Occipital lobe (tissue), 2 donors: ENCODE data around the genes PRSS58, PRSS2, TRPV6, OR2A25 and OR2A14.

GRCh38 chr7:142257790-142258445, at the start of gene PRSS58:
Gene PRSS58 (minus strand): TSS chr7:142258058.
- RAMPAGE, long total RNA: no peak

DNA sequence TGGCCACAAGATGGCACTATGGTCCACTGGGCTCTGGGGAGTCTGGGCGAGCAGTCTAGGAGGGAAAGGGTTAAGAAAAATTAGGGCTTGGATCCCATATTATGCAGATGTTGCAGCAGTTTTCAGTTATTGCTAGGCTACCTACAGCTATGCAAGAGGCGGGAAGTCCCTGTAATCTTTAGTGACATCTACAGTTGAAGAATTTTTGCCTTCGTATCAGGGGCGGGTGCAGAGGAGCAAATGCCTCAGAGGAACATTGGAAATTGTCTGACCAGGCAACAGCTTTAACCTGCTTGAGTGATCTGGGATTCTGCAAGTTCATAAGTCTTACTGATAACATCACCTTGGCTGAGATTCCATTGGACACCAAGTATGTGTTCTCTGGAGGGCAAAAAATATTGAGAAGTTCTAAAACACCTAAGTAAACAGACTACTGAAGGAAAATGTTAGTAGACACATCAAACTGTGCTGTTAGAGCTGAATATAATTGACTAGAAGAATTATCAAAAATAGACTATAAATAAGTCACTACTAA, 238.9 kb upstream of the PRSS58 start:
- RAMPAGE, long total RNA: no peak

GRCh38 chr7:142535202-142535918, 213.9 kb upstream of the PRSS1 start:
- RAMPAGE, long total RNA: no peak

DNA sequence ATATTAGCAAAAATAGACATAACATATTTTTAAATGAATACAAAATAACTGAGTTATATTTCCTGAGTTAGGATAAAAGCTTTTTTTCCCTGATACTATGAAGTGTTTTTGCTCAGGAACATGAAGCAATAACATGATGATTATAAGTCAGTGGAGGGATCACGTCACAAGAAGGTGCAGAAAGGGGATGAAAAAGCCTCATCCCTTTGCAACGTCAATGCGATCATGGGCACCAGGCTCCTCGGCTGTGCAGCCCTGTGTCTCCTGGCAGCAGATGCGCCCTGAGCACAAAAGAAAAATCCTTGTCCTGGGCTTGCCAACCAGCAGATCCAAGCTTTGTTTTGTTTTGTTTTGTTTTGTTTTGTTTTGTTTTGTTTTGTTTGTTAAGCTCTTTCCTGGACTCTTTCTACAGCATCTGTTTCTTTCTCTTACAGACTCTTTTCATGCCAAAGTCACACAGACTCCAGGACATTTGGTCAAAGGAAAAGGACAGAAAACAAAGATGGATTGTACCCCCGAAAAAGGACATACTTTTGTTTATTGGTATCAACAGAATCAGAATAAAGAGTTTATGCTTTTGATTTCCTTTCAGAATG, 103.4 kb upstream of the PRSS1 start:
- RAMPAGE, long total RNA: no peak

GRCh38 chr7:142656390-142656965, 92.8 kb upstream of the PRSS1 start:
- RAMPAGE, long total RNA: no peak

- RAMPAGE, long total RNA: no peak
Observed at GRCh38 chr7:142770692-142771060, at the start of gene PRSS2. Gene PRSS2 (plus strand): TSS chr7:142770970.

GRCh38 chr7:142799463-142800113, 28.8 kb downstream of the PRSS2 start:
- RAMPAGE, long total RNA: no peak

DNA sequence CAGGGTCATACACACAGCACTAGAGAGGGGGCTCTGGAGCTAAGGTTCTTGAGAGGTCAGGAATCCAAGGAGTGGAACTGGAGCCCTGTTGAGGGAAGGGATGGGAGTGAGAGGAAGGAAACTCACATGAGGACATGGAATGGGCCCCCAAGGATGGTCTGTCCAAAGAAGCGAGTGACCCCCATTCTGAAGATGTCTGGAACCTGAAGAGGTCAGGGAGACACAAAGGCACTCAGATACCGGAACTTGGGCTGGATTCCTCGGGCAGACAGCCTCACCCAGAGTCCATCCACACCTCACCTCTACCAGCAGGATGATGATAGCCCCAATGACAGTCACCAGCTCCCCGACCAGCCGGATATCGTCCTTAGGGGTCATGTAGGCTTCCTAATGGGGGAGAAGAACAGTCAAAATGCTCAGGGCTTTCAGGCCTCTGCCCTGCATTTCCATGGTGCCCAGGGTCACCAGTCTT, 10.7 kb downstream of the TRPV6 start:
- RAMPAGE, long total RNA: no peak

DNA sequence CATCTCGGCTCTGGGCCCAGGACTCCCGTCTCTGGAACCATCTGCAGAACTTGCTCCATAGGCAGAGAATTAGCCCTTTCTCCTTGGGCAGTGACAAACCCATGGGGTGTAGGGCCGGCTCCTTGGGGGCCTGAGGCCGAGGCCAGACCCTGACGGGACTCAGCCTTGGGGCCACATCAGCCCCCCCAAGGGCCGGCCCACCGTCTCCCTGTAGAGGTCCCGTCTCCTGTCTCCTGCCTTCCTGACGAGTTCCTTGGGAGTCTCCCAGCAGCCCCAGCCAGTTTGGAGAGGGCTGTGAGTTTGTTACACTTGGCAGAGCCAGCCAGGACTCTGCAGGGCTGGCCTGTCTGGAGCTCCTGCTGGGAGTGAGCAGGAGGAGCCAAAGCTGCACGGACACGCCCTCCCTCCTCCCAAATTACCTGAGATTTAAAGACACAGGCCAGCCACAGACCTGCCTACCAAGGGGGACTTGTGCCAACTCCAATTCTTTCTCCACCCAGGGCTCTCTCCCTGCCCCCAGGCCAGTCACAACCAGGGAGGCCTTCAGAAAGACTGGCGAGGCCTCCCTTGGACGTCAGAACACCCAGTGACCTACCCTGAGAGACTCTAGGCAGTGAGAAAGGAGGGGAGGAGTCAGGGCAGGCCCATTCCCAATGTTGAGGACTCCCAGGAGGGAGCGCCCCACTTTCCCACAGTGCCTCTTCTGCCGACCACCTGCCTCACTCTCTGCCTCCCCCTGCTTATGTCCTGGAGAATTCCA, at the start of gene TRPV6:
TRPV6 (minus strand) TSS at position 332 of the 760 bp plus-strand sequence.
- RAMPAGE, long total RNA: no peak

DNA sequence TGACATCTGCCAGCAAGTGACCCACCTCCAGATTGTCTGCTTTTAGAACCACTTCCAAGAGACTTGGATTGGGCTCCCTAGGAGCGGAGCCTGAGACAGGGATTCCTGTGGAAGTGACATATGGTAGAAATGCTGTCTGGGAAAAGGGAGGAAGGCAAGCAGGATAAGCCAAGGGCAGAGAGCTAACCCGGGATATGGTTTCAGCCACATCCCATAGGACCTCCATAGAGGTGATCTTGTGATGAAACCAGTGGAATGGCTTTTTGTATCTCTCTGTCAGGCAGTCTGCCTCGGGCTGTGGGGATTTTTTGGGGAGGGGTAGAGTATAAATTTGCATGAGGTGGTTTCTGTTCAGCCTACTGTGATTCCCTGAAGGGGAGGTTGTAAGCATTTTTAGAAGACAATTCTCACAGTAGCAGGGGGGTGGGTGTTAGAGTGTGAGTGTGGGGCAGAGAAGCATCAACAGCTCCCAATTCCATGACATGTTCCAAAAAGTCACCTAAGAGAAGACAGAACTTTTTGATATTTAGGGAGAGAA, 11.9 kb downstream of the OR9A2 start:
- RAMPAGE, long total RNA: no peak

GRCh38 chr7:143390296-143390981, 9.3 kb downstream of the ZYX start:
- RAMPAGE, long total RNA: no peak

GRCh38 chr7:143390982-143391768, 10.0 kb downstream of the ZYX start:
- RAMPAGE, long total RNA: no peak

DNA sequence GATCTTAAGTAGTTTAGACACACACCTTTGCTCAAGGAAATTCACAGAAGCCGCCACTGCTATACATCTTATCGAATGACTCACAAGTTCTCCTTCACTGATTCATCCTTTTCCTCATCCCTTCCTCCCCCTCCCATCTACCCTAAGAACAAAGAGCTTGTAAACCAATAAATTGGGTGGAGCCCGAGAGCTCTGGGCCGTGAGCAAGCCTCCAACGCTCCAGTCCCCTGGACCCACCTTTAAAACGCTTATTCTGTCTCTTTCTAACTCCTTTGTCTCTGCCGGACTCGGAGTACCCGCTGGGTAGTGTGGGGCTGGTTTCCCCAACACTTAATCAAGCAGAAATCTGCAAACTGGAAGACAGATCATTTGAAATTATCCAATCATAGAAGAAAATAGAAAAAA, 5.3 kb upstream of the TAS2R41 start:
- RAMPAGE, long total RNA: no peak

DNA sequence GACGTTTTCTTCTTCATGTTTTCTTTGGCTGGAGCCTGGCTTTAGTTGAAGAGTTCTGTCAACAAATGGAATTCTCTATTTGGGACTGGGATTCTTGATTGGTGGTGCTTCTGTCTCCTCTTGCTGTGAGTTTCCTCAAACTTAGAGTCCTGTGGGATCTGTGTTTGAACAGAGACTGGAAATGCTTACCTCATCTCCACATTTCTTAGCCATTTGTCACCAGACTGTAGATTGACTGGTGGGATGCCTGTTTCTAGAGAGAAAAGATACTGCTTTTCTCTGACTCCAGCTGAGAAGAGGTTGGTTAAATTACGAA, 44.8 kb downstream of the TAS2R41 start:
- RAMPAGE, long total RNA: no peak

GRCh38 chr7:144004637-144005051, 4.5 kb downstream of the OR6B1 start:
- RAMPAGE, long total RNA: no peak

DNA sequence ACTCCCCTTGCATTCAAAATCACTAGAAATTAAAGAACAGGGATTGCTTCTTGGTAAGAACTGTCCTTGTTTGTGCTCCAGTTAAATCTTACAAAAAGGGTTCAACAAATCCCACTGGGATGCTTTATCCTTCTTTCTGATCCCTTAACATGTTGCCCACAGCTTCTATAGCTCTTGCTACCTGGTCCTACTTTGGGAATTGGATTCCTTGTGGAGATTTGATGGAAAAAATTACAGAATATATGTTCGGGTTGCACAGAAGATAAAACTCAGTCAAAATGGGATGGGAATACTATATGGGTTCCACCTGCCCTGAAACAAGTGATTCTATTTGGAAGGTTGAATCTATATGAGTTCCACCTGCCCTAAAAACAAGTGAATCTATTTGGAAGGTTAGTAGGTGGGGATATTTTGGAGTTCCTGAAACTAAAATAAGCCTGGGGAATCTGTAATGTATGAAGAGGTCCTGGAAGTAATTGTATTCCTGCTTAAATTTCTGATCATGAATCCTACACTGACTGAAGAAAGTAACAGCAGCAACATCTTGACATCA, at the start of gene OR2A25:
OR2A25 (plus strand) TSS at position 307 of the 553 bp plus-strand sequence.
- RAMPAGE, long total RNA: no peak

DNA sequence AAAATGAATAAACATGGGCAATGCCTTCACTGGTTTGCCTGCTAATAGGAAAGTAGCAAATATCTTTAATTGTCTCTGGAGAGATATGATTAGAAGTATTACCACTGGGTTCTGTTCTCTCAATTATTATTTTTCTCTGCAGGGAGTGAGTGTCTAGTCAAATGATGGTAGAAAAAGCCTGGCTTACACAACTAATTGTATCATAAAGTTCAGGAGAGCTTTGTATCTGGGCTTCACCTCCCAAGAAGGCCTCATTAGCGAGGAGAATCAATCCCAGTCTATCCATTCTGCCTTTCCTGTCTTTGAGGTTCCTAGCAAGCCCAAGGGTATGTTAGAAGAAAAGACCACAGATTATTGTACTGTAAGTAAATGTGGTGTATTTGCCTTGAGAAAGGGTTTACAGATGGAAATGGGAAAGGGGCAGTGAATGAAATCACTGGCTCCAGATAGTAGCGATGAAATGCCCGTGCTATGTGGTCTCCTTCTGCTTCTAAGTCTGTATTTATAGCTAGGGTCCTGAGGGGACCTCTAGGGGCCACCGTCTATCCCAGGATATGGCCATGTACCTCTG, at the start of gene OR2A14:
OR2A14 (plus strand) TSS at position 273 of the 571 bp plus-strand sequence.
- RAMPAGE, long total RNA: no peak

GRCh38 chr7:144255466-144255856, 9.1 kb downstream of the OR2A7 start:
- RAMPAGE, long total RNA: no peak

DNA sequence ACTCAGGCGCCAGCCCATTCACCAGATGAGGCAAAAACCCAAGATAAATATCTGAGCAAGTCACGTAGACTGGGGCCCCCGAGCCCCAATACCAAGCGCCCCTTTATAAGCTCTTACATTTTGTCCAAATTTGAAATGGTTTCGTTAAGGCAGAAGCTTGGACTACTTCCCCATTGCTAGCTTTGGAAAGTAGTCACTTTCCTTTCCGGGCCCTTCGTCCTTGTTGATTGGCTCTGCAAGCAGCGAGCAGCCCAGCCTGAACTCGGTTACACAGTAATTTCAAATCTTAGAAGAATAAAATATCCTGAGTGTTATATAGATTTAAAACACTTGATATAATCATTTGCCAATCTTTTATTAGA, 1.1 kb downstream of the TPK1 start:
- RAMPAGE, long total RNA: no peak

DNA sequence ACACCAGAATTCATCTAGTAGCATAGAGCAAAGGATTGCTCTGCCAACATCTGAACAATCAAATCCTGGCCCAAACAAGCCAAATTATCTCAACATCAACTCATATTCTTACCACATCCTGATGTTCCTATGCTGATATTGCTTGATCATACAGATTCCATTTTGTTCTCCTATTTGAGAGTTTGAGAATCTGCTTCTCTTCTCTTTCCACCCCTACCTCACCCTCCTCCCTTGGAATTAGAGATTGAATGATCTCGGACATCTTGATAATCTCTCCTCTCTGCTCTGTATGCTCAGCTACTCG, 633.4 kb downstream of the CNTNAP2 start:
- RAMPAGE, long total RNA: no peak